Hair follicle dermal papilla cell (primary cell): Measurements from ENCODE around the gene SYK.

DNA sequence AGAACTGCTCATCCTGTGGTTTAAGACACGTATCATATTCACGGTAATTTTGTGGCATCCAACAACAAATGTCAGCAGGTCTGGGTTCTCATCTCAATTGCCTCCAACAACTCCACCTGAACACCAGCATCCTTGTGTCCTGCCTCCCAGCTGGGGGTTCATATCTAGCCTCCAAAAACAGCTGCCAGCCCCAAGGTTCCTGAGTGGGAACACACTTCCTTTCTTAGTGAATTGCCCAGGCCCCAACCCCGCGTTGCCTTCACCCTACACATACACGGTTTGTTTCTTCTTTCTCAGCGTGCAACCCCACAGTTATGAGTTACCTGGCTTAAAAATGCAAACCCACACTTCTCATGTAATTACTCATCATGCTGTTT is 77.9 kb downstream of the SEMA4D start:
- CAGE, long polyA plus RNA, result no peak

- CAGE, long polyA plus RNA, result no peak
Measured at GRCh38 chr9:89448129-89448916, 49.6 kb downstream of the SEMA4D start.

DNA sequence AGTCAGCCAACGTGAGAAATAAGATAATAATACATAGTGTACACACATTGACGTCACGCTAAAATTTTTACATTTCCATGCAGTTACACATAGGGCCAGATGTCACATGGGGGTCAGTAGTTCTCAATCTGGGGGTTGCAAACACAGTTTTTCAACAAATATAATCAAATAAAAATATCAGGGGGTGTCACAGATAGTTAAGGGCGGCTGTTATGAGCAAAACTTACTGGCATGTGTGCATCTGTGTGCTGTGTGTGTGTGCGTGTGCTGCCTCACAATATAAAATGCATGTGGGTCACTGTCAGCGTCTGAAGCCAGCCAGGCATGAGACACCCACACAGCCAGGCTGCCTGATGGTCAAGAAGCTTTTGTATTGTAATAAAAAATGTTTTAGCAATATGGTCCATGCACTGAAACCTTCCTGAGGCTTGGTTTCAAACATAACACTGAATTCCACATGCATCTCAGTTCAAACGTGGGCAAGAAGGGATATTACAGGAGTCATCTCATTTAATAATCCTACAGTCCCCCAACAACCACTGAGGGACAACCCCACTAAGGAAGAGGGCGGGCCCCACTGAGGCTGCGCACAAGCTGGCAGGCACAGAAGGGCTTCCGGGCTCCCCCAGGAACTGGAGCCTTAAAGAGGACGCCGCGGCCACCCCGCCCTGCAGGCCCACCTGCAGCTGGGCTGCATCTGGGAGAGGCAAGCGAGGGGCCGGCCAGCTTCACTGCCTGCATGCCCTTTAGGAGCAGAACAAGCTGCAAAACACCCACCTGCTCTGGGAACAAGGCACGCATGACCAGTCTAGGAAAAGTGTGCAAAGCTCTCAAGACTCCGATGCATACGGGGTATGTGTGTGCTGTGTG is 14.2 kb downstream of the SEMA4D start:
- CAGE, long polyA plus RNA, result no peak

DNA sequence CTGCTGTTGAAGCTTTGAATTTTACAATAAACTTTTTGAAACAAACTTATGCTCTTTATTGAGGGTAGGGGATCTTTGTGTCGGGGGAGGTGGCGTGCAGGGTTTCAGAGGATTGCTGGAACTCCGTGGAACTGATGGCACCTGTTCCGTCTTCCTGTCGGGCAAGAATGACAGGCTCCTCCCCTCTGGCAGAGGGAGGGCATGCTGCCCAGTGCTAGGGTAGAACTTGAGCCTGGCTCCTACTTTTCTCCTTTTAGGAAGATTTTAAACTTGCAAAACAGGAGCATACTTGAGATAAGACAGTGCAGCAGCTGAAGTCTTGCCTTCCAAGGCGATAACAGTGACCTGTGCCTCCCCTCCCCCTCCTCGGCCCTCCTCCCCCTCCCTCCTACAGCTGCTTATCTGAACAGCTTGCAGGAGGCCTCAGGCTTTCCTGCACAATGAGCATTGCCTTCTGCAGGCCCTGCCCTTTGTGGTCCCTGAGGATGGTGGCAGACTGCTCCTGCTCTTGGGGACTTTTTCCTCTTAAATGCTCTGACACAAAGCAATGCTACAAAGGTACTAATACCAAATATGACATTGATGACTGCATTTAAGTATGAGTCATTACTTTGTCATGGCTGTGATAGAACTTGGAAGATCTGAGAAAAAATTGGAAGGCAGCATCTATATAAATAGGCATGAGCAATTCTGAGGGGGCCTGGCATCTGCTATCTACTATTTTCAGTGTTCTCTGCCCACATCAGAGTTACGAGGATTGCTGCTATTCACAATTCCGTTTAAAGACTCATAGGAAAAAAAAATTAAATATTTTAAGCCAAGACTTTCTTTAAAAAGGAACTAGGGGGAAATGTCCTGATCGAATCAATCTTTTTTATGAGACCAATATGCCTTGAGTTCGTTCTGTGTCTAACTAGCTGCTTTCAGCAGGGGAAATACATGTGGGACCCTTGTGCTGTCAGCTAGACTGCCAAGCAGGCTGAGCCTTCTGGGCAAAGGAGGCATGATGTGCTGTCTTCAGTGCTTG is 2.0 kb downstream of the GADD45G start:
- CAGE, long polyA plus RNA, result no peak

DNA sequence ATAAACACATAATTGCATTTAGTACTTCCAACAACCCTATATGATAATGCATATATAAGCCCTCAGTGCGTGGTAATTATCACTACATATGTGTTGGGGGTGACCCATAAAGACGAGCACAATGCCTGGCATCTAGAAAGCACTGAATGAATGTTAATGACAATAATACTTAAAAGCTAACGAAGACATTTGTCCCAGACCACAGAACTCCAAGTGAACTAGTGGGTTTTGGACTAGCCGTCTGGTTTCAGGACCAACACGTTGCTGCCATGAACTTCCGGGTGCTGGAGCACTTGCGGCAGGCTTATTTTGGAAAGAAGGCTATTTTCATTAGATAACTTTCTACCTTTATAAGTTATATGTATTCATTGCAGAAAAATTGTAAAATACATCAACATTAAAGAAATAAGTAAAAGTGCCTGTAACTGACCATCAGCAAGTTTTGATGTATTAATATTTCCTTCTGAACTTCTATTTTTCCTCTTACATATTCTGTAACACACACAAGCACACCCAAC is 3.5 kb downstream of the GADD45G start:
- CAGE, long polyA plus RNA, result no peak

DNA sequence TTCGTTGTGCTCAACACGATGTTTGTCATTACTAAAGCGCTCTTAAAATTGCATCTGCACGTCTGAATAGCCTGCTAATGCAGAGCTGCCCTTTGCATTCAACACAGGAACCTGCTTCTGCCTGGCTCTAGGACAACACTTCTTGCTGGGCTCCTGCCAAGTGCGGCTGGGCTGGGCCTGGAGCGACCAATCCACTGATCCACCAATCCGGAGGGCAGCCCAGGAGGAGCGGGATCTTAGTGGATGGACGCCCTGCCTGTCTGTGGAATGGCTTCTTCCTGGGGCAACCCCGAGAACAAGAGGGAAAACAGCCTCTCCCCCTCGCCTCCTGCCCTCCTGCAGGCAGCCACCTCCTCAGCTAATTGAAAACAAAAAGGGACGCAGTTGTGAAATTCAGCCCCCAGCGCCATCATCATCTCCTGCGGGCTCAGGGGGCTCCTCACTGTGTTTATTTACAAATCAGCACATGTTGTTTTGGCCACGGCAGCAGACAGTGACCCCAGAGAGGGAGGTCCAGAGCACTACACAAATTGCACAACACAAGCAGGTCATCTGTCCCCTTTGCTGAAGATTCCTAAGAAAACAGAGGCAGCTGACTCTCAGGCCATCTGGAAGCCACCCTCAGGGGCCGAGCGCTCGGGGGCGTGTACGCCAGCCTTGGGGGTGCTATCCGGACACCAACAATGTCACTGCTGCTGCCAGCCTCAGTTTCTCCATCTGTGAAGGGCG is 57.3 kb downstream of the GADD45G start:
- CAGE, long polyA plus RNA, result no peak

GRCh38 chr9:89721326-89721766 is 116.5 kb downstream of the GADD45G start:
- CAGE, long polyA plus RNA, result no peak

DNA sequence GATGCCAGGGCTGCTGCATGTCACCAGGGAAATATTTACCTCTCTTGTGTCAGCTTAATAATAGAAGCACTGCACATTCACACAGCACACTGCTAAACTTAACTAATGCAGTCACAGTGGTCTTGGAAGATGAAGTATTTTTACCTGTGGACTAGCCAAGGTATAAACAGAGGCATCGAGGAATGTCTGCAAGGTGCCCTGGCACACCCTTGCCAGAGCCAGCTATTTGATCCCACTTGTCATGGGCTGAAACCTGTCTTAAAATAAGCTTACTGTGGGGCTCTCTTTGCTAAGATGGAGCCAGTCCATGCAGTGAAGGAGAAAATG is 281.7 kb downstream of the GADD45G start:
- CAGE, long polyA plus RNA, result no peak

- CAGE, long polyA plus RNA, result no peak
Measured at GRCh38 chr9:89923759-89924559, 319.1 kb downstream of the GADD45G start.

DNA sequence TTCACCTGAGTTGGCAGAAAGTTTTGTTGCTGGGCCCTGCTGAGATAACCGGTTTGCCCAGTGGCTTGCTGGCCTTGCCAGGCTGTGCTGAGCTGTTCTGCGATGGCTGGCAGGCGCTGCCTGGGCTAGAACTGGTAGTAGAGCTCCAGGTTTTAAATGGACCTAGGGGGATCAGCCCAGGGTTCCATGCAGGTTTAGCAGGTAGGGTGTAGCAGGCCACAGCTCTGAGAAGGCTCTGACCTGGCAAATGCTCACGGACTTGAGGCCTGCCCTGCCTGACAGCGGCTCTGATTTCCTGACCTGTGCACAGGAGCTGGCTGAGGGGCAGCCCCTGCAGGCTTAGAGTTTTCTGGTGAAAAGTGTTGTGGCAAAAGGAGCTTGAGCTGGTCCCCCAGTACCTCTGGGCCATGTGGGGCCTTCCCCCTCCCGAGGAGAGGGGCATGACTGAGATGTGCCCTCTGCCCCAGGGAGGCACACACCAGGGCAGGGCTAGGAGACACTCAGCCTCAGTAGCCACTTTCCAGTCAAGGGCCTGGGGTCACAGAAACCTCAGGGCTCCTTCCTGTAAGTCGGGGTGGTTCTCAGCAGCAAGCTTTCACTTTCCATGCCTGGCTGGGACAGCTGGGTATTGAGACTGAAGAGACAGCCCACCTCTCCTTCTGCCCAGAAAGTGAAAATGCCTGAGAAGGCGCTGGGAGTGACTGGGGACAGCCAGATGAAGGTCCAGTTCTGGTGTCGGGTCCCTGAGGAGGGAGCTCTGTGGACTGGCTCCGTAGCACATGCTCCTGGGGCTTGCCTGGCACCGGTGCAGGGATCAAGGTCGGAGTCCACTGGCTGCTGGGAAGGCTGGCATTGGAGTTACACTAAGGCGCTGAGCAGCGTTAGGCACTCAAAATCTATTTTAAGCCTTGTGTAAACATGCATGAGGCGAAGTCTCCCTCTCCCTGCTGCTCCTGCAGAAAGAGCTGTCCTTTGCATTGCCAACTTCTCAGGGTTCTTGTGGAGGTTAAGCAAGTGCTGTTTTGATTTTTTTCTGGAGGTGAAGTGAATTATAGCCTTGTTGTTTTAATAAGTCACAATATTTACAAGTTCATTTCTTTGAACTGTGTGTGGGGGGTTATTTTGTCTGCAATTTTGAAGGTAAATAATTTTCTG is 394.8 kb downstream of the GADD45G start:
- CAGE, long polyA plus RNA, result no peak

DNA sequence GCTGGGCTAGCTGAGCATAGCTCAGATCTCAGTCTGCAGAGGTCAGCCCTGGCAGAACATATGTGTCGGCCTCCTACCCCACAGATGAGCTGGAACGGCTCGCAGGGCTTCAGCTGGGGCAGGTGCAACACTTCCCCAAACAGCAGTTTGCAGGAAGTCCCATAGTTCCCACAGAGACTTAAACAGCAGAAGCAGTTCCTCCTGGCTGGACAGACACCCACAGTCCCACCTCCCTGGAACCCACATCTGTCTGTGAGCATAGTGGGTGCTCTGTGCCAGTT is 404.6 kb downstream of the GADD45G start:
- CAGE, long polyA plus RNA, result no peak

DNA sequence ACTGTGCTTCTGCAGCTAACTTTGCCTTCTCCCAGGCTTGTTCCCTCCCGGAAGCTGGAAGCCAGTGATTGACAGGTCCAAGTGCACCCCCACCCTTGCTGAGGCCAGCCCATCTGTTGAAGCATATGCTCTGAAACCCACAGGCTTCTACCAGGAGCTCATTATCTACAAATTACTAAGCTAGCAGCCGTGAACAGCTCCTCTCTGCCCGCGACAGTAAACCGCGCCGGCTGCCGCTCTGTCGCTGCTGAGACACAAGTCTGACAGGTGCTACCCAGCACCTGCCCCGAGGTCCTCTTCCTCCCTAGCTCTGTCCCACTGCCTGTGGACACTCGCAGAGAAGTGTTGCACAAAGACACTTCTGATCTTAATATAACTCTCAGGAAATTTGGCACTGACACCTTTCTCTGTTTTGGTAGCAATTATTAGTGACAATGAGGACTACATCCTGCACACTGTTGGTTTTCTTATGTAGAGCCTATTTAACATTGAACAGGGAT is 490.9 kb downstream of the GADD45G start:
- CAGE, long polyA plus RNA, result no peak

DNA sequence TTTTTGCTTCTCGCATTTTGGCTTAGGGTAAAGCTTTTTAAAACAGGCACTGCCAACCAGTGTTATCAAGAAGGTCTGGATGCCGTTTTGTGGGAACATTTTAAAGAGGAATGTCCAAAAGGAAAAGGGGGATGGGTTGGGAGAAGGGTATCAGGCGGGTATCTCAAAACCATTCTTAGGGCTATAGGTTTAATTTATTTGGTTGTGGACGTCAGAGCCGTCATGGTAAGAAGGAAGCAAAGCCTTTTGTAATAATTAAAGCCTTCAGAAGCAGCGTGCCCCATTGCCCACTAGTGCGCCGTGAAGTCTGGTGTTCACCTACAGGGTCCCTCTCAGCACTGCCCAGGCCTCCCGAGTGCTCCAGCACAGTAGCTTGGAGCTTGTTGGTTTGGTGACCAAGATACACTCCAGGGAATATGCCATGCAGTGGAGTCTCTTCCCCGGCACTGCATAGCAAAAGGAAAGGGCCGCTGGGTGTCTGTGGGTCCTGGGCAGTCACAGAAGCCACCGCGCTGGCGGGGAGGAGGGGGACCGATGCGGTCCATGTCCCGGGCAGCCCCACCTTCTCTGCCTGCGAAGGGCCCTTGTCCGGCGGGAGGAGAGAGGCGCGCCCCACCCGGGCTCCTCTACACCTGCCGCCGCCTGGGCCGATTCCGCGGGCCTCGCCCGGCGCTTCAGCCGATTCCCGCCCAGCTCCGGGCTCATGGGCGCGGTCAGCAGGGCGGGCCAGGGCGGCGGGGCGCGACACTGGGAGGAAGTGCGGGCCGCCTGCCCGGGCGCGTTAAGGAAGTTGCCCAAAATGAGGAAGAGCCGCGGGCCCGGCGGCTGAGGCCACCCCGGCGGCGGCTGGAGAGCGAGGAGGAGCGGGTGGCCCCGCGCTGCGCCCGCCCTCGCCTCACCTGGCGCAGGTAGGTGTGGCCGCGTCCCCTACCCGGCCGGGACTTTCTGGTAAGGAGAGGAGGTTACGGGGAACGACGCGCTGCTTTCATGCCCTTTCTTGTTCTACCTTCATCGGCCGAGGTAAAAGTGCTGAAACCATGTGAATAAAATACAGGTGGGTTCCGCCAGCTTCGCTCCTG is at the start of gene SYK:
SYK (plus strand) TSS at position 834 of the 1,079 bp plus-strand sequence.
- CAGE, long polyA plus RNA, result no peak

GRCh38 chr9:90830873-90831421 is 29.3 kb downstream of the SYK start:
- CAGE, long polyA plus RNA, result no peak

DNA sequence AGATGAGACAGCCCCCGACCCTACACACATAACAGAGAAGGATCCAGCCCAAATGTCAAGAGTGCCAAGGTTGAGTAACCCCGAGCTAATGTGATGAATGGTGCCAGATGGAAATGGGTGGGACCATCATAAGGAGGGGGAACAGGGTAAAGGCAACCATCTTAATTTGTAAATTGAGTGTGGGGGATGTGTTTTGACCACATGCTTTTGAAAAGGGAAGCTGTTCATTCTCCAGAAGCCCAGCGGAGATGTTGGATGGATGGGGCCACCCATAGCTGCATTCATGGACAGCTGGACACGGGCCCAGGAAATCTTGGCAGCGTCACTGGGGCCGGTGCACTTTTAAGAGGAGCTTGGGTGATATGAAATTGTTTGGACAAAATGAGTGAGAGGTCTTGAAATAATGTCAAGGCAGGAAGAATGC is 33.5 kb downstream of the SYK start:
- CAGE, long polyA plus RNA, result no peak

DNA sequence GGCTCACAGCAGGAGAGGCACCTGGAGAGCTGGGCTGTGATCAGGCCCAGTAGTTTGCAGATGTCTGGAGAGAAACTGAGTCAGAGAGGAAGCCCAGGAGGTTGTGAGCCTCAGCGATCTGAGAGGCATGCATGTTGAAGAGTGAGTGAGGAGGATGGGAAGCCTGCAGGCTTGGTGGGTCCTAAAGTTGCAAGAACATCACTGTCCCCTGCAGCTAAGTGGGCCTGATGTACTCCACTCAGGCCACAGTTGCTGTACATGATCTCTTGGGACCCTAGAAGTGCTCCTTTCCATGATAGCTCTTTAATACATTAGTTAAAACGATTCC is 52.6 kb downstream of the SYK start:
- CAGE, long polyA plus RNA, result no peak

DNA sequence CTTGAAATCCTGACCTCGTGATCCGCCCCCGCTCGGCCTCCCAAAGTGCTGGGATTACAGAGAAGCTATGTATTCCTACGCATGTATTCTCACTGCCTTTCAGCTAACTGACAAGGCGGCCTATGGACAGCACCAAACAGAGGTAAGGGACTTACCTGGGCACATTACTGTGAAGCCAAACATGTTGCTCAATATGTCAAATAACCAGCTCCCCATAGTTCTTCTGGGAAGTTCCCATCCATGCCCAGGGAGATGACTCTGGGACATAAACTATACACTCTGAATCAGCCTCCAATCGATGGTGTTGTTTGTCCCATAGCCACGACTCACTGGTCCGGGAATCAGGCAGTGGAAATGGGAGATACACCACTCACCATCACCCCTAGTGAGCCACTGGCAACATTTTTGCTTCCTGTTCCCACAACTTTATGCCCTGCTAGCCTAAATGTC is 114.7 kb downstream of the SYK start:
- CAGE, long polyA plus RNA, result no peak

- CAGE, long polyA plus RNA, result no peak
Measured at GRCh38 chr9:90997424-90997799, 195.8 kb downstream of the SYK start.

DNA sequence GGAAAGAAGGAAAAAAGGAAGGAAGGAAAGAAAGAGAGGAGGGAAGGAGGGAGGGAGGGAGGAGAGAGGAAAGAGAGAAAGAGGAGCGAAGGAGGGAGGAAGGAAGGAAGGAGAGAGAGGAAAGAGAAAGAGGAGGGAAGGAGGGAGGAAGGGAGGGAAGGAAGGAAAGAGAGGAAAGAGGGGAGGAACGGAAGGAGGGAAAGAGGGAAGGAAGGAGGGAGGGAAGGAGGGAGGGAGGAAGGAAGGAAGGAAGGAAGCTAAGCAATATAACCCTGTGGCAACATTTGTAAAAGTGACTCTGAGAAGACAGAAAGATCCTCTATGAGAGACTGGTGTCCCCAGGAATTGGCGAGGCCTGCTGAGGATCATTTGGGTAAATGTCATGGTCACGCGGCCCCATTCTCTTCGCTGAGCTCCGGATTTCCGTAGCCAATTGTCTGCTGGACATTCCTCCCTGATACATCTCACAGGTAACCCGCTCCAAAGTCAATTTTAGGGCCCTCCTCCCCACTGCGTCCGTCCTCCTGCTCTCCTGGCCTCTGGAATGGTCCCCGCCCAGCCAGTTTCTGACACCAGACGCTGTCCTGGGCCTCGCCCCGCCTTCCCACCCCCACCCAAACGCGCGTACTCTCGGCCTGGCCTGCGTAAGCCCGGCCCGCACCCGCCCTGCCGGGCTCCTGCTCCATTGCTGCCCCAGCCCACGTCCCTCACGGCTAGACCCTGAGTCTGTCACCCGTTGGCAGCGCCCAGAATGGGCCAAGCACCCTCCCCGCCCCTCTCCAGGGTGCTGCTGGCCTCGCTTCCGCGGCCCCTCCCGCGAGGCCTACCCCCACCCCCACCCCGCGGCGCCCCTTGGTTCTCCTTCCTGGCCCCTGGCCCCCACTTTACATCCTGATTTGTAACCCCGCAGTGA is 202.1 kb downstream of the AUH start:
- CAGE, long polyA plus RNA, result no peak

- CAGE, long polyA plus RNA, result no peak
Measured at GRCh38 chr9:91230196-91230910, 131.4 kb downstream of the AUH start.